SJCRH30 (cell line): ENCODE measurements around the genes NKG7, LIM2, C19orf84, SIGLEC10, ZNF175, FPR2 and ENSG00000269825.

DNA sequence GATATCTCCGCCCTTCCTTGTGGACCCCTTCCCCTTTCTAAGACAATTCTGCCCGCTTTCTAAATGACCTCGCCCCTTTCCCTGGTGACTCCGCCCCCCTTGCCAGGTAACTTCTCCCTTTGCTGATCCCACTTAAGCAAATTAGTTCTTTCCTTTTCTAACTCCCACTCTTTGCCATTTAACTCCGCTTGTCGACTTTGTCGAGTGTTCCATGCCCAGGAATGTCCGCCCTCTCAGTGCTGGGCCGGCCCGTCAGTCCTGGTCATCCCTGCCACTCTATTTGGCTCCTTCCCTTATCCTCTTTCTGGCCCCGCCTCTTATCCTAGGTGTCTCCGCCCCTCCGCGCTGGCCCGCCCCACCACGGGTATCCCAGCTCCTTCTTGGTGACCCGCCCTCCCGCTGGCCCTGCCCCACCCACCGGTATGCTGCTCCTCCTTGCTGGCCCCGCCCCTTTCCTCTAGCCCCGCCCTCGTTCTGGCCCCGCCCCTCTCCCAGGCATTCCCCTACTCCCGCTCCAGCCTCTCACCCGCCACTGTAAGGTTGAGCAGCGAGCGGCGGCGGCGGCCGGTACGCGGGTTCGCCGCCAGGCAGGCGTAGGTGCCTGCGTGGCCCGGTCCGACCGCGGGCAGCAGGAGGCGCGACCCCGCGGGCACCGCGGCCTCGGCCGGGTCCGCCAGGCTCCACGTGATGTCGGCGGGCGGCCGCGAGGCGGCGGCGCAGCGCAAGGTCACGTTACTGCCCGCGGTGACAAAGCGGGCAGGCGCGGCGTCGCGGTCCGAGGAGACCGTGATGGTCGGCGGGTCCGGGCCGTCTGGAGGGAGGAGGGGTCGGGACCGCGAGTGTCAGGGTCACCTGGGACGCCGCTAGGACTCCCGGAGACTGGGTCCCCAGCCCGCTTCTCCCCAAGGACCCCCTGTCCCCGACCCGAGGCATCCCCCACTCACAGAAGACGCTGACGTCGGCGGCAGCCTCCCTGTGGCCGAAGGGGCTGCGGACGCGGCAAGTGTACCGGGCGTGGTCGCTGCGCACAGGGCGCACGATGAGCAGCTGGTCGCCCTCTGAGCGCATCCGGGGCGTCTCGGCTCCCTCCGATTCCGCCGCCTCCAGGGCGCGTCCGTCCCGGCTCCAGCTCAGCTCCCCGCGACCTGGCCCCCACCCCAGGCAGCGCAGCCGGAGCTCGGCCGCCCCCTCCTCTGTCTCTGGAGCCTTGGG lies 2.0 kb downstream of the VSIG10L start:
- RAMPAGE, long total RNA, result no peak

GRCh38 chr19:51372405-51373430 lies at the start of gene NKG7:
Gene NKG7, minus strand, starts transcription at chr19:51372654.
- RAMPAGE, long total RNA, result no peak

DNA sequence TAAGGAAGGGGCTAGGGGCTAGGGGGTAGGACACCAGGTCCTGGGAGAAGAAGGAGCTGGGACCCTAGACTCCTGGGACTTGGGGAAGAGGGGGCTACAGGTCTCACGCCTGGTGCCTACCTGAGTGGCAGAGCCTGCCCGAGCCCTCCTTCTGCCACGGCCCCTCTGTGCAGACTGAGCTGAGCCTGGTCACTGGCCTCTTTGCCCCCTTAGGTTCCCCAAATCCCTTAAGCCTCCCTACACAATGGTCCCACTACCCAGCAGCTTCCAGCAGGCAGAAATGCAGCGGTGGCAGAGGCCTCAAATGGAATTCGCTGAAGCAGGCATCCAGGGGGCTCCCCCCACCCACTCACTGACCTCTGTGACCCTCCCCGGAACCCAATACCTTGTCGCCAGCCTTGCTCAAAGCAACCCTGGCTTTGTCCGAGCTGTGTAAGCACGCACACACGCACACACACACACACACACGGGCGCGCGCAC lies at the start of gene LIM2:
TSS of gene LIM2 (minus strand) at position 176 of the 480 bp plus-strand sequence.
- RAMPAGE, long total RNA, result no peak

DNA sequence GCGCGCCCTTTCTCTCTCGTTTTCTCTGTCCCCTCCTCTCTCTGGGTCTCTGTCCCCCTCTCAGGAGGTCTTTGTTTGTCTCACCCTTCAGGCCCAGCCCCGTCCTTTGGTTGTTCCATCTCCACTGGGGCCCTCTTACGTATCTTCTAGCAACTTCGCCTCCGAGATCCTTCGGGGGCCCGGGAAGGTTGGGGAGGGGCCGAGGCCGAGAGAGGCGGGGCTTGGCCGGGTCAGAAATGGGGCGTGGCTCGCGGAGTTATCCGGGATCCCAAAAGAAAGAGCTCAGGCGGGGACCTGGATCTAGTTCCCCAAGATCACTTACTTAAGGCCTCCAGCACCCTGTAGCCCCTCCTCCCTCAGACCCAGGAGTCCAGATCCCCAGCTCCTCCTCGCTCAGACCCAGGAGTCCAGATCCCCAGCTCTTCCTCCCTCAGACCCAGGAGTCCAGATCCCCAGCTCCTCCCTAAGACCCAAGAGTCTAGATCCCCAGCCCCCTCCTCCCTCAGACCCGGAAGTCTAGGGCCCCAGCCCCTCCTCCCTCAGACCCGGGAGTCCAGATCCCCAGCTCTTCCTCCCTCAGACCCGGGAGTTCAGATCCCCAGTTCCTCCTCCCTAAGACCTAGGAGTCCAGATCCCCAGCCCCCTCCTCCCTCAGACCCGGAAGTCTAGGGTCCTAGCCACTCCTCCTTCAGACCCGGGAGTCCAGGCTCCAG lies at the start of gene C19orf84:
TSS of gene C19orf84 (minus strand) at position 198 of the 713 bp plus-strand sequence.
- RAMPAGE, long total RNA, result no peak

DNA sequence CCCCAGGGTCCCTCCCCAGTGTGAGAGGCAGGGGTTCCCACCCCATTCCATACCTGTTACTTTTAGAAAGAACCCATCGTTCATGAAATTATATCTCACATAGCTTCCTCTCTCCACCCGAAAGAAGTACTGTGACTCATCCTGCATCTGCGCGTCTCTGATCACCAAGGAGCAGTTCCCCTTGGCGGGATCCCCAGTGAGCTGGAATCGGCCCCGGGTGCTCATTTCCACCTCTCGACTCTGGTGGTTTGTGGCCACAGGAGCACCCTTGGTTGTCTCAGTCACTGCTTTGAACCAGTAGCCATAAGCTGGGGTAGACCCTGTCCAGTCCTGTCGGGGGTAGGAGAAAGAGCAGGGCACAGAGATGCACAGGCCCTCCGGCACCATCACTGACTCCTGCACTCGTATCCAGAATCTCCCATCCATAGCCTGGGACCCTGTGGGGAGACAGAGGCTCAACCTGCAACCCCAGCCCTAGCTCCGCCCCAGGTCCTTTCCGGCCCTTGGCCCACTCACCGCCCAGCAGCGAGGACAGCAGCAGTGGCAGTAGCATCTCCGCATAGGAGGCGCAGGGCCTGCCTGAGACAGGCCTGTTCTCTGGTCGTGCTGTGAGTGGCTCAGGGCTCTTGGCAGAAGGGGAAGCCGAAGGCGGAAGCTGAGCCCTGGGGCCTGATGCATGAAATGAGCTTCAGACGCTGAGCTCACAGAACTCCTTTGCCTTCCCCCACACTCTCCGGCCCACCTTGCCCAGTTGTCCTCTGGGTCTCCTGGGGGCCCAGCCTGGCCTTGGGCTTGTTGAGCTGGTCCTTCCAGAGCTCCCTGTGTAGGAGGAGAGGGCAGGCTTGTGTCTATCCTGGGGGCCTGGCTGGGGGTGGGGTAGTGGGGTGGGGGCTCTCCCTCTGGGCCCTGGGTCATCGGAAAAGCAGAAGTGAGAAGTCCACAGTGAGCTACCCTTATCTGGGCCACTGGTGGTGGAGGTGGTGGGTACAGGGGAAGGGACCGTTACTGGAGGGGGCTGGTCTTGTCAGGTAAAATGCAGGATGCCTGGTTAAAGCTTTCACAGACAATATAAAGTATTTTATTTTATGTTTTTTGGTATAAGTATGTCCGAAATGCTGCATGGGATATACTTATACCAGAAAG lies at the start of gene SIGLEC10:
TSS of gene SIGLEC10 (minus strand) at position 614 of the 1,143 bp plus-strand sequence.
- RAMPAGE, long total RNA, result no peak

GRCh38 chr19:51549538-51550392 lies 18.3 kb upstream of the SIGLEC6 start:
- RAMPAGE, long total RNA, result no peak

DNA sequence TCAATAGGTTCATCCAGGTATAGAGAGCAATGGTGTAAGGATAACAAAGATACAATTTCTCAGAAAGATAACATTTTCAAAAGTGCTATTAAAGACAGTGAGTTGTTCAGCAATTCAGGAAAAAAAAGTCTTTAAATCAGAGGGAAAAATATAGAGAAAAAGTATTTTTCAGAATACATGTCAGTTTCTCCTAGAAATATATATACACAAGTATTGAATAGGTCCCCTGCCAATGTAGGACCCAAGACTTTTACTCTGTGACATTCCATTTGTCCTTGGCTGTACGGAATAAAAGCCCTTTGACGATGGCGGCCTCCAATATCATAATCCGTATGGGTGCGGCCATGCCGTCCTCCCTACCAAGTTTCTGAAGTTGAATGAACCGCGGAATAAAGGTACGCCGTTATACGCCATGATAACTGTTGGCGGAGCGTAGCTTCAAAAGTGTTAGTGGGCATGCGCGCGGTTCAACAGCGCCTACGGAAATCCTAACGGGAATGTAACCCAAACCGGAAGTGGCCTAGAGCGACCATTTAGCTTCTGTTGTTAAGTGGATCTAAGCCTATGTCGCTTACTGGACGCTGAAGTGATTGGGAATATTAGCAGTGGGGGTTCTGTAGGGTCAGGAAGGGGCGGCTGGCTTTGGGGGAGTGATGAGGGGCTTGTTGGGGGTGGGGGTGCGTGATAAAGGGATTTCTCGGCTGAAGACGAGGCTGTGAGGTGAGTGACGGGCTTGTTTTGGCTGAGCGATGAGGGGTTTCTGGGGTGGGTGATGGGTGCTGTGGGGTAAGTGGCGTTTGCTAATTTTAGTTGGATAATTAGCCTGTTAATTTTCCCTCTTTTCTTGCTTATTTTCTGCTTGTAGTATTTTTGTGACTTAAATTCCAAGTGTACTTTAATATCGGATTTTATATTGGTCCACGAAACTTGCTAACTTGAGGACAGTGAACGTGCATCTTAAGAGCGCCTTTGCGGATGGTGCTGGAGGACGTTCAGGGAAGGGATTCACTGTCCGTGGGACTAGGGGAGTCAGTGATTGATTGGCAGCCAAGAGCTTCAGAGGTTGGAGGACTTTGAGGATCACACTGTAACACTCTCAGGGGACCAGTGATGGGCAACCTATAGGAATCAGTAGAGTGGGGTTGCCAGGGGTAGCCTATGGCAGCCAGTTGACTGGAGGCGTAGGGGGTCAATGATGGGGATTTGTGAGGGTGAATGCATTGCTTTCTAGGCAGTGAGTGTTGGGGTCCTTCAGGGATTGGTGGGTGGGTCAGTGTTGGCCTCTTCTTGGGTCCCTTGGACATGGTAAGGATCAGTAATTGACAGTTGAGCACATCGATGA lies at the start of gene ZNF175:
TSS of gene ZNF175 (plus strand) at position 528 of the 1,342 bp plus-strand sequence.
- RAMPAGE, long total RNA, result no peak

GRCh38 chr19:51697014-51697291 lies 3.8 kb downstream of the SPACA6 start:
- RAMPAGE, long total RNA, result no peak

DNA sequence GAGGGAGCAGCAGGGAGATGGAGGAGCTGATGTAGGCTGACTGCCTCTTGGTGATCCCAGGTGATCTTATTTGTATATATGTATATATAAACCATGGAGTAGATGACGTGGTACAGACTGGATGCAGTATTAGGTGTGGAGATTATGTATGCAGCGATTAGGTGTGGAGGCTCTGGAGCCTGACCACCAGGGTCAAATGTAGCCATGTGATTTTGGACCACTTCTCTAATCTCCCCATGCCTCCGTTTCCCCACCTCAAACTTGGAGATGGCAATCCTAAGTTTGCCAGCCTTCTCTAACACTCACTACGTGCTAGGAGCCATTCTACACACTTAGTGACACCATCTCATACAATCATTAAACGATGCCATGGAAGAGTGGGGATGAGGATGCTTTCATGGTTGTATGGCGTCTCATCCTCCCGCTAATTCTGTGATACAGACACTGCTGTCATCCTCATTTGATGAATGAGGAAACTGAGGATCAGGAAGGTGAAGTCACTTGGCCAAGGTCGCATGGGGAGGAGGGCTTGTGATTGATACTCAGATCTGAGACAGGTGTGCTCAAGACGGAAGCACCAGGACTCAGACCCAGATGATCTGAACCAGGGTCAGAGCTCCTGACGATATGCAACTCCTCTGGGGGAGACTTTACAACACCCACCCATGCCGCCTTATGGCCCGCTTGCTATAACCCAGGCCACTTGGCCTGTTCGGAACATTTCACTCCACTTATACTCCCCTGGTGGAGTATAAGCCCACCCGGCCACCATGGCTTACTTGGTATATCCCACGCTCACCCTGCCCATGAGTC lies 4.7 kb downstream of the SPACA6 start:
- RAMPAGE, long total RNA, result no peak

DNA sequence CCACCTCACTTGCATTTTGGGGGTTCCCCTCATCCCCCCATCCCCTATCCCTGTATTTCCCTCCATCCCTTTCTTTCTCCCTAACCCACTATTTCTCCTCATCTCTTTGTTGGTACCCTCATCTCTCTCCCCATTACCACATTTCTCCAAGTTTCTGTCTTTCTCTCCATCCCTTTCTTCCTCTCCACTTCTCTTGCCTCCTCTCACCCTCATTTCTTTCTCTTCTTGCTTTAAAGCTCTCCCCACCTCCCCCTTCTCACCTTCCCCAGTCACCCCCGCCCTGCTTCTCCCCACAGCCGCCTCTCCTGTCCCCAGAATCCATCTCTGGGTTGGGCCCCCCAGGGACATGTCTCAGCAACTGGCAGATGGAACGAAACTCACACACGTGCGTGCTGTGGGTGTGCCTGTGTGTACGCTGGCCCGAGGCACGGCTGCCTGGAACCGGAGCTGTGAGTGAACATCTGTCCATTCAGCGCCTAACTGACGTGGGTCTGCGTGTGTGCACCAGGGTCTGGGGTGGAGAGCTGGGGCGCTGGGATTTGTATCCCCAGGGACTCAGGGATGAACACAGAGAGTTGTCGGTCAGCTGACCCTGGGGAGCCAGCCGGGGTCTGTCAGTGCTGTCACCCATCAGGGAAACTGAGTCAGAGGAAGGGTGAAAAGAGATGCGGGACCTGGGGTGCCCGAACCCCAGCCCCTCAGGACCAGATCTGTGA lies 668 bp upstream of the HAS1 start:
- RAMPAGE, long total RNA, result no peak

GRCh38 chr19:51760721-51761294 lies at the start of gene FPR2:
Gene FPR2, plus strand, starts transcription at chr19:51761180.
- RAMPAGE, long total RNA, result no peak

- RAMPAGE, long total RNA, result no peak
Observed at GRCh38 chr19:51802164-51802523, 7.2 kb downstream of the FPR3 start.

DNA sequence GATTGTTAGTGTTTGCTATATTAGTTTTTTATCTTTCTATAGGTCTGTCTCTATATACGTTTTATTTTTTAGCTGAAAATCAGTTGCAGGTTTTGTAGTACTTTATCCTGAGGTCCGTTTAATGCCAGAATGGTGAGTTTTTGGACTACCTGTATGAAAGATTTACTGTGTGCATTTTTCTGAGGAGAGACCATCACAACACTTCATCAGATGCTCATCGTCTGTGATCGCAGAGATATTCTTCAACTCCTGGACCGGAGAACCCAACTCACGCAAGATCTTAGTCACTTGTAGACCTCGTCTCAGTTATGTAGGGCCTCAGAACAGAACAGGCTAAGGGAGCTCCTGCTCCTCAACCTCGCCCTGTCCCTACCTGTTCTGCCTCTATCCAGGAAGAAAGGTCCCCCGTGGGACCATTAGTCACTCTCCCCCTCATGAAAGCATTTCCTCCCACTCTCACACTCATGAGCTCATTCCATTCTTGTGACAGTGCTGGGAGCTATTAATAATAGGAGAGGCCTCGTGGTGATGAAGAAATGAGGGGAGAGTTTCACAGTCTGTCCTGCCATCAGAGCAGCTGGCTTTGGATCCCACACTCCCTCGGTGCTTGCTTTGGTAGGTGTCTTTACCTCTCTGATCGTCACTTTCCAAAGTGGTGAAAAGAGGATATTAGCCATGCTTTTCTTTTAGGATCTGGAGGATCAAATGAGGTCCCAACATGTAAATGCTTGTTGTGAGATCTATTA lies 10.1 kb downstream of the PPP2R1A start:
- RAMPAGE, long total RNA, result no peak

DNA sequence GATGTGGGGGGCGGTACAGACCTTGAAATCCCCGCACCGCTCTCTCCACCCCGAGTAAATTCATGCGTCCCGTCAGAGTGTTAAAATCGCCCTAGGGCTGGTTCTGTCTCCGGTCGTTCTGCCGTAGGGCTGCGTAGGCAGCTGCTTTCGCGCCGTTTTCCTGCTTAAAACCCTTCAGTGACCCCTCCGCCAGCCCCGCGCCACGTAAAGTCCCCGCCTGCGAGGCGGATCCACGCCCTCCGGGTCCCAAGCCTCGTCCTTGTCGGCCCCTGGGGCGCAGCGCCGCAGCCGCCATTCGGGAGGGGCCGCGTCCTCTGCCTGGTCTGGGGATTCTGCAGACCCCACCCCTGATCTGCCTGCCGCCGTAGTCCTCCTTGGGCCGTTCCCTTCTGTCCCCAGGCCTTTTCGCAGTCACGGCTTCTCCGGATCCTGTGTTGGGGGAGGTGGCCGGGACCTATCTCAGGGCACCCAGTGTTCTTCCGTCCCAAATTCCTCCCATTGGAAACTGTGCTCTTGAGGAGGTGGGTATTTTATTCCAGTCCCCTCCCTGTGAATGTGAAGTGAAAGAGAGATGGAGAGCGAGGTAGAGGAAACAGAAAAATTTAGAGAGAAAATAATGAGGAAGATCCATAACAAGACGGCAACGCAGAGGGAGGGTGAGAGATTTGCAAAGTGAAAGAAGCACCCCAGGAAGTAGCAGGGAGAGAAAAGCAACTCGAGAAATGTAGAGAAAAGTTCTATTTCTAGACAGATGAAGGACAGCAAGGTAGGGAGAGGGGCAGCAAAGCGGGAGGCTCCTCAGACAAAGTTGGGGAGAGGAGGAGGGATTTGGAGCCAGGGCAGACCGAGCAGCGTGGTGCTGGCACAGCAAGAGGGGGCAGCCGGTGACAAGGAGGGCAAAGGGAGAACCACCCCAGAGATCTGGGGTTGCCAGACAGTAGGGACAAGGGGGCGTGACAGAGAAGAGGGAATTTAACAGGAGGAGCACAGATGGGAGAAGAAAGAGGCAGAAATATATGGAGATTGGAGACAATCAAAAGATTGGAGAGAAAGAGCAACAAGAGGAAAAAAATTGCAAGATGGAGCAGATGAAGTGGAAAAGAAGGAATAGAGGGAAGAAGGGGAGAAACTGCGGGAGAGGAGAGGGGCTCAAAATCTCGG lies 688 bp downstream of the ZNF766 start:
- RAMPAGE, long total RNA, result no peak

DNA sequence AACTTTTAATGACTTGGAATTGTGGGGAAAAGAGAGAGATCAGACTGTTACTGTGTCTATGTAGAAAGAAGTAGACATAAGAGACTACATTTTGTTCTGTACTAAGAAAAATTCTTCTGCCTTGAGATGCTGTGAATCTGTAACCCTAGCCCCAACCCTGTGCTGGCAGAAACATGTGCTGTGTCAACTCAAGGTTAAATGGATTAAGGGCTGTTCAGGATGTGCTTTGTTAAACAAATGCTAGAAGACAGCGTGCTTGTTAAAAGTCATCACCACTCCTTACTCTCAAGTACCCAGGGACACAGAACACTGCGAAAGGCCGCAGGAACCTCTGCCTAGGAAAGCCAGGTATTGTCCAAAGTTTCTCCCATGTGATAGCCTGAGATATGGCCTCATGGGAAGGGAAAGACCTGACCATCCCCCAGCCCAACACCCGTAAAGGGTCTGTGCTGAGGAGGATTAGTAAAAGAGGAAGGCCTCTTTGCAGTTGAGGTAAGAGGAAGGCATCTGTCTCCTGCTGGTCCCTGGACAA lies 11.3 kb upstream of the ZNF701 start:
- RAMPAGE, long total RNA, result no peak

- RAMPAGE, long total RNA, result no peak
Observed at GRCh38 chr19:52628416-52628673, 58.3 kb downstream of the ZNF701 start.

DNA sequence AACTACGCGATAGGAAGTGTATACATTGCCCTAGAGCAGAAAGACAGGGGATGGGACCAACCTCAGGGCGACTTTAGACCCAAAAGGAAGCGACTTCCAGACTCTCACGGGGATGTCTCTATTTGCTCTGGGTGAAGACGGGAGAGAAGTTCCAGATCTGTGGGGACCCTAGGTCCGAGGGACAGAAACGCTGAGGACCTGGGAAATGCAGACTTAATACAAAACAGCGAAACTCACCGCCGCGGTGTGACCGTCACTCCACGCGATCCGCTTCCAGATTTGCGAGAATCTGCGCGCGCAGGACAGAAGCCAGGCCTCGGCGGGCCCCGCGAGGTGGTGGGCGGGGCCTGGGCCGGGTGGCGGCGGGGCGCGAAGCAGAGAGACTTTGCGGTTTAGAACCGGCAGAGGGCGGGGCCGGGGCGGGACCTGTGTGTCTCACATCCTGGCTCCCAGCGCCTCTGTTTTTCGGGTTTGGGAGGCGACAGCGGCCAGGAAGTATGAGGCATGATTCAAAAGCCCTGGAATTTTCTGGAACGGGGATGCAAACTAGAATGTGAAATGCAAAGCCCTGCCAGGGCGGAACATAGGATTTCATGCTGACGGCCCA lies at the start of gene ENSG00000269825:
TSS of gene ENSG00000269825 (minus strand) at position 291 of the 607 bp plus-strand sequence.
- RAMPAGE, long total RNA, result no peak

DNA sequence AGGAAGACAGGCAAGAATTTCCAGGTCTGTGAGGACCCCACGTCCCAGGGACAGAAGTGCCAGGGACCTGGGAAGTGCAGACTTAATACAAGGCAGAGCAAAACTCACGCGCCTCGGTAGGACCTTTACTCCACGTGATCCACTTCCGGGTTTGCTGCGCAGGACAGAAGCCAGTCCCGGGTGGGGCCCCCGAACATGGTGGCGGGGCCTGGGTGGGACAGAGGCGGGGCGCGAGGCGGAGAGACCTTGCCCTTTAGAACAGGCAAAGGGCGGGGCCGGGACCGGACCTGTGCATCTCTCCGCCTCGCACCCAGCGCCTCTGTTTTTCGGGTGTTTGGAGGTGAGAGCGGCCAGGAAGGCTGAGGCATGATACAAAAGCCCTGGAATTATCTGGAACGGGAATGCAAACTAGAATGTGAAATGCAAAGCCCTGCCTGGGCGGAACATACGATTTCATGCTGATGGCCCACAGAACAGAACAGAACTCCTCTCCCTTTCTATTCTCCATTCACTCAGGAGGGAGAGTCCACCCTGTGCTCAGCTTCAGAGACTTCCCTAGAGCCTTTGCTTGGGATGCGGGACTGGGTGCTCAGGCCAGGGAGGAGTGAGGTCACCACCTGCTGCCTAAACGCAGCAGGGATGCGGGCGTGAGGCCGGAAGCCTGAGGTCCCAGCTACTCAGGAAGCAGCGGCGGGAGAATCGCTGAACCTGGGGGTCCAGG lies 9.1 kb downstream of the ZNF611 start:
- RAMPAGE, long total RNA, result no peak

DNA sequence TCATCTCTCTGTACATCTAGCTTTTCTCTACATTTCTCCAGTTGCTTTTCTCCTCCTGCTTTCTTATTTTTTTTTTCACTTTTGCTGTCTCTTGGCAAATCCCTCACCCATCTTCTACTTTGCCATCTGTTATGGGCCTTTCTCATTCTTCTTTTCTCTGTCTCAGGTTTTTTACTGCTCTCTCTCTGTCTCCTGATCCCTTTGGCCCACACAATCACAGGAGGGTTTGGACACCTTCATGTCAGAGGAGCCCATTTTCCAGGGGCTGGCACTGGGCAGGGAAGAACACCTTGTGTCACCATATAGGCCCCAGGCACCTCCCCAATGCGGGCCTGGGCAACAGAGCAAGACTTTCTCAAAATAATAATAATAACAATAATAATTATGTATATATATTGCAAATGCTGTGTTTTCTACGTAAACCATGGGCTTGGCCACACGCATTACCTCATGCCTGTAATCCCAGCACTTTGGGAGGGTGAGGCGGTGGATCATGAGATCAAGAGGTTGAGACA lies 4.4 kb downstream of the ZNF320 start:
- RAMPAGE, long total RNA, result no peak

- RAMPAGE, long total RNA, result no peak
Observed at GRCh38 chr19:53076873-53077408, 26.3 kb downstream of the ZNF160 start.